ENCODE measurements around a stretch of chr7.

DNA sequence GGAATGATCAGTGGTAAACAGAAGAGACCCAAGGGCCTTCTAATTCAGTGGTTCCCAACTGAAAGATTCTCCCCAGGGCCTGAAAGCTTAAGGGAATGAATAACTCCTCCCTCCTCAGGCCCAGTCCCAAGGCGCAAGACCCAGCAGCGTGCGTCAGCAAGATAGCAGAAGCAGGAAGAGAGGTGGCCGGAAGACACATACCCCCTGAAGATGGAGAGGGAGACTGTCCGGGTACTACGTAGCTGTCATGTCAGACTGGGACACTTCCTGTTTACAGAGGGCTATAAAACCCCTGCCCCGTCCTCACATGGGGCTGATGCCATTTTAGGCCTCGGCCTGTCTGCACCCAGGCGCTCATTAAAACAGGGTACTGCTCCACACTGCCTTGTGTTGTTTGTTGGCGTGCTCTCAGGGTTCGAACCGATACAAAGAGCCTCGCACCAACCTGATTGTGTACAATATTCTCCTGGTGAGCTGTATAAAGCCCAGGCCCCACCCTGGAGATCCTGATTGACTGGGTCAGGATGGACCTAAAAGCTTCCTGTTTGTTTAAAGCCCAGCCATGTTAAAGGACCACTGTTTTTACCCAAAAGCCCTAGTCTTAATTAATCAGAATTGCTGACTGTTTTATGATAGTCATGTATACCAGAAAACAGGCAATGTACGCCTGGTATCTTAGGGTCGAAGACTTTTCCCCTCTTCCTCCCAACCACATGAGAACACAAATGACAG lies 251.6 kb downstream of the DOCK4 start:
- PRO-cap, 10 experiments: peak in 1 of 10 experiments; most common plus-strand start position 218 of the sequence (in 1); most common minus-strand start position 60 of the sequence (in 1)

DNA sequence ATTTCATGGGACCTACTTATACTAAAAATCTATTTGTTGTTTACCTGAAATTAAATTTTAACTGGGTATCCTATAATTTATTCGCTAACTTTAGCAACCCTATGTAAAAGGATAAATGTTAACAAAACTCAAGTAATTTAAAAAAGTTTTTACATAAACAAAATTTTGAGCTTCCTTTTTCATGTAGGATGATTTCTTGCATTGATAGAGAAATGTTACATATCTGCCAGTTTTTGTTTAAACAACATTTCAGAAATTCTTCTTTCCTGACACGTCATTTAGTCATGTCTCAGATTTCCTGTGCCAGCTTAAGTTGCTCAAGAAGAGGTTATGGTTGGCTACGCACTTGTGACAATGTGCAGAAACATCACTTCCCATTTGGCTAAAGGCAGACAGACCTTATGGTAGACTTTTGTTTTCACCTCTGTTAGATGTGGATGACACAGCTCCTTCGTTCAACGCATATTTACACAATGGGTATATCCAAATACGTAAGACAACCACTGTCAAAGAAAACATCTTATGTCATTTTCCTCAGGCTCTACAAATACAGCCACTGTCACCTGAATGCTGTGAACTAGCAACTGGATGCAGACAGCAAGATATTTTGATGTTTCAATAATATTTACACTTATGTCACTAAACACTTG lies 125.8 kb downstream of the DOCK4 start:
- PRO-cap, 10 experiments: no peak in any of the 10 experiments

DNA sequence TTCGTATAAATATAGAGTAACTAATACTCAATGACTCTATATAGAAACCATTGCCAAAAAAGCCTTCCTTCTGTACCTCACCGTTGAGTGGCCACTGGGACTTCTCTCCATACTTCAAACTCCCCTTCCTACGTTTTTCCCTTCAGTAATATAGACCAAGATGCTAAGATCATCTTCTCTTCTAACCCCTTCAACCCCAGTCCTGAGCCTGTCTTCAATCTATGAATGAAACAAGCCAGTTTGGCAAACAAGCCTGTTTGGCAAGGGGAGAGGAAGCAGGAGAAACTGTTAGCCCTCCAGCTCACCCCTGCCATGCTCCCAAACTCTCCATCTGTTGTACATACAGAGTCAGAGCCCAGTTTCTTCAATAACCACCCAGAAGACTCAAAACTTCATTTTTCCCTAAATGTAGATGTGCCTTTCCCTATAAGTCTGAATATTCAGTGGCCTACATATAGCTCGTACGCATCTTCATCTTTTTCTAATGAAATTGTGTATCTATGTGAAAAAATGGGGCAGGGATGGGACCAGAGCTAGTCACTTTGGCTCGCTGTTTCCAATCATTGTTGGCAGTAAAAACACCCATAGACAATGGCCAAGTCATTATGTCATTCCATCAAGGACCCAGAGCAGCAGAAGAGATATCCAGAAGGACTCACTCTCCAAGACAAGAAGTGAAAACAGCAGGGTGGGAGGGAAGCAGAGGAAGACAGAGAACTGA lies 87.5 kb downstream of the DOCK4 start:
- PRO-cap, 10 experiments: no peak in any of the 10 experiments

DNA sequence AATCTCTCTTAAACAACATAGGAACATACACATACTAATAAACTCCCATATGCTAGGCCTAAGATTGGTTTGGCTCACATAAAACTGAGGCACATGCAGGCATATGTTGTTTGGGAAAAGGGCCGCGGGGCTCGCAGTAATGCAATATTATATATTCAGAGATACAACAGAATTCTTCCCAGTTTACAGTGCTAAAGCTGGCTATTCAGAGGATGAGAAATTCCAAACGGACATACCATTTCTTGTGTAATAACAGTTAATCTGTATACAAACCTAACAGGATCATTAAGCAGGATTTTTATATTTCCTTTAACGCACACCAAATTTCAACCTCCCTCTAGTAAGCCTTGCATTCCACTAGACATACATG lies 60.9 kb downstream of the DOCK4 start:
- PRO-cap, 10 experiments: no peak in any of the 10 experiments

DNA sequence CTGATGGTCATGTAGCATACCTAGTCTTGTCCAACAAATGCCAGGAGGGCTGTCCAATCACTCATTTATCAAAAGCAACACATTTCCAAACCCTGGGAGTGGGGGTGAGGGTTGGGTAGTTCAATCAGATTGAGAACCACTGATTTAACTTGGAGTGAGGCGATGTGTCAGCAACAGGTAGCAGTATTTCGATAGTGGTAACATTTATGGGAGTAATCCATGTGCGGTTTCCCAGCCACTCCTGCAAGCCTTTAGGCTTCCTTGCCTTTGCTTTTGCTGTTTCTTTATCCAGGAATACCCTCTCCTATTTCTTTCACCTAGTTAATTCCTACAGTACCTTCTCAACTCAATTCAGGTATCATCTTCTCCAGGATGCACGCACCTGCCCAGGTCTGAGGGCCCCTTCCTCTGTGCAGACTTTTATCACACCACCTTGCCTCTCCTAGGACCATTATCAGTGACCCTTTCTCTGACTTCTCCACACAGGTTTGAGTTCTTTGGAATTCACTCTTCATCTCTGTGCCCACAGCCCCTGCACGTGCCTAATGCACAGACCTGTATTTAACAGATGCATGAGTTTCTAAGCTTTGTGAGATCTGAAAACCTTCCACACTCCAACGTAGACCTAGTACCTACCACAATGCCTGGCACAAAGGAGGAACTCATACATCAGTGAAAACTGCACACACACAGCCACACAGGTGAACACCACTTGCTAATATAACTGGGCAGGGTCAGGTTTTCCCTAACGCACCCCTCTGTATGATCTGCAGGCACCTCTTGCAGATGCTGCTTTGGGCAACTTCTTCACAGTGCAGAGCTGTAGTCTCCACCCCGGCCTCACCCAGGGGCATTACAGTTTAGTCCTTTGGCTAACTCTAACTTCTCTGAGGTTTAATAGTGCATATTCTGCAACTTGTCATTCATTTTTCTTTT lies 22.3 kb downstream of the DOCK4 start:
- PRO-cap, 10 experiments: no peak in any of the 10 experiments

DNA sequence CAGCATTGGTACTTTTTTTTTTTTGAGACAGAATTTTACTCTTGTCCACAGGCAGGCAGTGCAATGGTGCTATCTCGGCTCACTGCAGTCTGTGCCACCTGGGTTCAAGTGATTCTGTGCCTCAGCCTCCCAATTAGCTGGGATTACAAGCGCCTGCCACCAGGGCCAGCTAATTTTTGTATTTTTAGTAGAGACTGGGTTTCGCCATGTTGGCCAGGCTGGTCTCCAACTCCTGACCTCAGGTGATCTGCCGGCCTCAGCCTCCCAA lies 3.9 kb downstream of the IFRD1 start:
- PRO-cap, 10 experiments: no peak in any of the 10 experiments

- PRO-cap, 10 experiments: no peak in any of the 10 experiments
Measured at GRCh38 chr7:112465318-112466050, 15.2 kb downstream of the IFRD1 start.

- PRO-cap, 10 experiments: no peak in any of the 10 experiments
Measured at GRCh38 chr7:112504275-112504692, 23.5 kb downstream of the LSMEM1 start.

GRCh38 chr7:112575852-112576255 lies 95.1 kb downstream of the LSMEM1 start:
- PRO-cap, 10 experiments: no peak in any of the 10 experiments

GRCh38 chr7:112976984-112977537 lies 37.4 kb upstream of the BMT2 start:
- PRO-cap, 10 experiments: no peak in any of the 10 experiments

- PRO-cap, 10 experiments: no peak in any of the 10 experiments
Measured at GRCh38 chr7:114397164-114397678, 17.4 kb upstream of the FOXP2 start.

DNA sequence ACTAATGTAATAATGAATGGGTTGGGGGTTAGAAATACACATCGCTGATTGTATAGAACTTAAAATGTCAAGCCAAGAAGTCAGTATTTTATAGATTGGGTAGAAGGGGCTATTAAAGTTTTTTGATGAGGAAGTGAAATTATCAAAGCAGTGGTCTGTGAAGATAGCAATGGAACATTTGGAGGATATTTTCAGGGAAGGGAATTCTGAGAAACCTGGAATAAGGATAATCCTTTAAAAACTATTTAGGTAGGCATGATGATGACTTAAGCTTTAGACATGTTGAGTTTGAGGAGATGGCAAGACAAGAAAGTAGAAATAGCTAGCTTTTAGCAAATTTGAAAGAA lies 126.2 kb downstream of the FOXP2 start:
- PRO-cap, 10 experiments: no peak in any of the 10 experiments

GRCh38 chr7:116097288-116097833 lies 66.8 kb upstream of the TFEC start:
- PRO-cap, 10 experiments: no peak in any of the 10 experiments

GRCh38 chr7:116217747-116218589 lies 7.6 kb downstream of the TES start:
- PRO-cap, 10 experiments: peak in 2 of 10 experiments; most common minus-strand start chr7:116218130 (in 2)

- PRO-cap, 10 experiments: no peak in any of the 10 experiments
Measured at GRCh38 chr7:116426162-116426850, 73.2 kb upstream of the CAV2 start.

DNA sequence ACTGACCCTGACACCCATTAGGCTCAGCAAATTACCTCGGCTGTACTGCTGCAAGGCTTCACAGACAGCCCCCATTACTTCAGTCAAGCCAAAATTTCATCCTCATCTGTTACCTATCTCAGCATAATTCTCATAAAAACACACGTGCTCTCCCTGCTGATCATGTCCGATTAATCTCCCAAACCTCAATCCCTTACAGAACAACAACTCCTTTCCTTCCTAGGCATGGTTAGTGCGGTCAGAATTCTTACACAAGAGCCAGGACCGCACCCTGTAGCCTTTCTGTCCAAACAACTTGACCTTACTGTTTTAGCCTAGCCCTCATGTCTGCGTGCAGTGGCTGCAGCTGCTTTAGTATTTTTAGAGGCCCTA lies 40.7 kb upstream of the CAV2 start:
- PRO-cap, 10 experiments: no peak in any of the 10 experiments

DNA sequence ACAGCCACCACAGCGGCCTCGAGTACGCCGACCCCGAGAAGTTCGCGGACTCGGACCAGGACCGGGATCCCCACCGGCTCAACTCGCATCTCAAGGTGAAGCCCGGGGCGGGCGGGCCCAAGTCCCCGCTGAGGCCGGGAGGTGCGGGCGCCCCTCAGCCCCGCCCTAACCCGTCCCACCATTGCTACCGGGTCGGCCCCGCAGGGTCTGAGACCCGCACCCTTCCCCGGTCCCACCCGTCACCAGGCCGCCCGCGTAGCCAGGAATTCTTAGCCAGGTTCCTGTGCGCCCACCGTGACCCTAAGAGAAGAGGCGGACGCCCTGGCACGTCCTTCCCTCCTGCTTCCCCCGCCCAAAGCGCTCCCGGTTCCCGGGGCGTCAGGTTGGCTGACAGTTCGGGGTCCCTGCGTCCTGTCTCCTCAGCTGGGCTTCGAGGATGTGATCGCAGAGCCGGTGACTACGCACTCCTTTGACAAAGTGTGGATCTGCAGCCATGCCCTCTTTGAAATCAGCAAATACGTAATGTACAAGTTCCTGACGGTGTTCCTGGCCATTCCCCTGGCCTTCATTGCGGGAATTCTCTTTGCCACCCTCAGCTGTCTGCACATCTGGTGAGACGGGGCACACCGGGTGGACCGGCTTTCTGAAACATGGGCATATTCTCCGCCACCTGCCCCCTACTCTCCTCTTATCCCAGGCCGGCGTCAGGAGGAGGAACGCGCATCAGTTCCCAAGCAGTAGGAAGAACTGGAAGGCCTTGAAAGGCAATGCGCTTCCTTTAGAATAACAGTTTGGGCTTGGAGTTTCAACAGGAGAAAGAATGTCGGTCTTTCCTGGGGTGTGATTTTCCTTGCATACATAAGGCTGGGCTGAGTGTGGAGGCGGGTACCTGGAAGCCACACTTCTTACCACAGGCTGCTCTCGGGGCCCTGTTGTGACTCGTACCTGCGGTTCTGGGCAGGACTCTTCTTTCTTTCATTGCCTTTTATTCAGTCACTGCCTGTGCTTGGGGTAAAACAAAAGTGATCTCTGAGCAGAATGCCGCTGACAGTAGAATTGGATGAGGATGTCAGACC lies 637 bp downstream of the CAV2 start:
- PRO-cap, 10 experiments: peak in 3 of 10 experiments; most common plus-strand start position 605 of the sequence (in 2); most common minus-strand start position 294 of the sequence (in 1)

- PRO-cap, 10 experiments: peak in 3 of 10 experiments; most common plus-strand start chr7:116629154 (in 3)
Measured at GRCh38 chr7:116629001-116629284, 43.1 kb upstream of the MET start.

DNA sequence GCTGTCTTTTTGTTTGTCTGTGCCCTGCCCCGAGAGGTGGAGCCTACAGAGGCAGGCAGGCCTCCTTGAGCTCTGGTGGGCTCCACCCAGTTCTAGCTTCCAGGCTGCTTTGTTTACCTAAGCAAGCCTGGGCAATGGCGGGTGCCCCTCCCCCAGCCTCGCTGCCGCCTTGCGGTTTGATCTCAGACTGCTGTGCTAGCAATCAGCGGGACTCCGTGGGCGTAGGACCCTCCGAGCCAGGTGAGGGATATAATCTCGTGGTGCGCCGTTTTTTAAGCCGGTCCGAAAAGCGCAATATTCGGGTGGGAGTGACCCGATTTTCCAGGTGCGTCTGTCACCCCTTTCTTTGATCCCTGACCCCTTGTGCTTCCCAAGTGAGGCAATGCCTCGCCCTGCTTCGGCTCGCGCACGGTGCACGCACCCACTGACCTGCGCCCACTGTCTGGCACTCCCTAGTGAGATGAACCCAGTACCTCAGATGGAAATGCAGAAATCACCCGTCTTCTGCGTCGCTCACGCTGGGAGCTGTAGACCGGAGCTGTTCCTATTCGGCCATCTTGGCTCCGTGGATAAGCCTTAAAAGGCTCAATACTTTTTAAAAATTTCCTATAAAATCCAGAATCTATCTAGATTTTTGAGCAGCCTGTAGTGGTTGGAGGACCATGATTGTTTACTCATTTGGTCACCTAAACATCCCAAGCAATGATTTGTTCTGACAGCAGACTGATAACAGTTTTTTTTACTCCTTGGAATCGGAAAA lies 52.1 kb downstream of the MET start:
- PRO-cap, 10 experiments: peak in 4 of 10 experiments; most common minus-strand start position 567 of the sequence (in 2)

GRCh38 chr7:116876683-116877162 lies 14.3 kb downstream of the CAPZA2 start:
- PRO-cap, 10 experiments: no peak in any of the 10 experiments